GM23248 (cell line): ENCODE results near the gene POSTN.

GRCh38 chr13:35979217-35980029 lies 151.8 kb downstream of the DCLK1 start:
- RAMPAGE, long total RNA: no peak

DNA sequence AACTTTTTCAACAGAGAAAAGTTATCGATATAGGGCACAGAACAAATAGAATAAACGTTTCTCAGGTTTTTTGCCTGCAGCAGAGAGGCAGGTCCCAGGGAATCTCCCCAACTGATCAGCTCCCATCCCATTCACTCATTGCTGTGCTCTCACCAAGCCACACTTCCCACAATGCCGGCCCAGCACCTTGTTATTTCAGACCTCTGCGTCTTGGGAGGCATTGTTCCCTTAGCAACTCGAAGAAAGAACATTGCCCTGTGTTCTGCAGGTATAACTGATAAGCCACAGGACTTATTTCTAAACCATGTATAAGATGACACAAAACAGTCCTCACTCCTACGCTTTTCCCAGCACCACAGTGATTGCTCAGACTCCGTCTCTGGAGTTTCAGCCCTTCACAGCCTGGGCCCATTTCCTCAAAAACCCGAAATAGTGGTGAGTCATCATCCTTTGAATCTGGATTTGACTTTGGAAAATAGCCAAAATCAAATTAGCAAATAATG lies 100.4 kb downstream of the DCLK1 start:
- RAMPAGE, long total RNA: no peak

- RAMPAGE, long total RNA: no peak
Measured at GRCh38 chr13:36069666-36070098, 61.5 kb downstream of the DCLK1 start.

GRCh38 chr13:36298427-36299252 lies 1.0 kb upstream of the CCDC169 start:
- RAMPAGE, long total RNA: no peak

GRCh38 chr13:36343682-36344673 lies 2.2 kb downstream of the SPART start:
- RAMPAGE, long total RNA: no peak

- RAMPAGE, long total RNA: no peak
Measured at GRCh38 chr13:36543518-36544110, 111.3 kb downstream of the CCNA1 start.

DNA sequence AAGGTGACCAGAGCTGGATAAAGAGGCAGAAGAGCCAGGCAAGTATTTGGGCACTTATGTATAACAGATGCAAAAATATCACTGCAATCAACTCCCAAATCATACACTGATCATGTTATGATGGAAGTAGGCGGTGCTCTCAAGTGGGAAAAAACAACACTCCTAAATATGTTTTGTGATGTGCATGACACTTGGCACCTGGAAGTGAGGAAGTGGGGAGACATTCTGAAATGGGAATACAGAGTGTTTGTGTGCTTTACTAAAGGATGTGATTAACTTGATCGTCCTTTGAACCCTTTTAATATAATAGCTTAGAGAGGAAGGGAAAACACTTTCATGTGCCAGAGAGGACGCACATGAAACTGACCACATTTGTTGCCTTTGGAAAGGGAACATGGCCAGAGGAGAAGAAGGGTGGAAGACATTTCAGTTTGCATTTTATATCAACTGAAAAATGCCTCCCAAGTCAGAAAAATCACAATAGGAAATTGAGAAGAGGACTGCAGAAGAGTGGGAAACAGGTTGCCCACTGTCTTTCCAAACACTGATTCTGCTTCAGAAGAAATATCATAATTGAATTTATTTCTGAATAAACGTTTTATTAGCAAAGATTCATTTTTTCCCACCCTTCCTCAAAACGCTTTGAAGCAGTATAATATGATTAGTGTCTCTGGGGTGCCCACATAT lies 31.3 kb downstream of the SMAD9 start:
- RAMPAGE, long total RNA: no peak

DNA sequence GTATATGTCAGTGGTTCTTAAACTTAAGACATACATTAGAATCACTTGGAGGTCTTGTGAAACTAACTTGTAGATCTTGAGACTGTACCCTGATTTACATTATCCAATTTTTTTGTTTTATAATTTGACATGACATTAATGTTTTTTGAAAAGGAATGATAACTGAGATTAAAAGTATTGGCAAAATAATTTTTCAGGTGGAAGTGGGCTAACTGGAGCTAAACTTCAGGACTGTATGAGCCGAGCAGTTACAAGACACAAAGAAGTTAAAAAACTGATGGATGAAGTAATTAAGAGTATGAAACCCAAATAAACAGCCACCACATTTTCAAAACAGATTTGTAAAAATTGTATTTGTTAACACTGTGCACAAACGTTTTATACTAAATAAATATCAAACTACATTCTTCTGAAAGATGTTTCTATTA lies 8.4 kb downstream of the EXOSC8 start:
- RAMPAGE, long total RNA: no peak

GRCh38 chr13:37070271-37070724 lies 10.8 kb upstream of the SUPT20H start:
- RAMPAGE, long total RNA: no peak

GRCh38 chr13:37598543-37599004 lies at the start of gene POSTN:
POSTN (minus strand) TSS chr13:37598768.
- RAMPAGE, long total RNA: start-site peak on the minus strand at chr13:37598764-37598769, 961 and 1,514 reads in 2 replicates

- RAMPAGE, long total RNA: no peak
Measured at GRCh38 chr13:39036275-39036730, 1.6 kb downstream of the PROSER1 start.

GRCh38 chr13:40345820-40346325 lies 320.6 kb downstream of the FOXO1 start:
- RAMPAGE, long total RNA: no peak

DNA sequence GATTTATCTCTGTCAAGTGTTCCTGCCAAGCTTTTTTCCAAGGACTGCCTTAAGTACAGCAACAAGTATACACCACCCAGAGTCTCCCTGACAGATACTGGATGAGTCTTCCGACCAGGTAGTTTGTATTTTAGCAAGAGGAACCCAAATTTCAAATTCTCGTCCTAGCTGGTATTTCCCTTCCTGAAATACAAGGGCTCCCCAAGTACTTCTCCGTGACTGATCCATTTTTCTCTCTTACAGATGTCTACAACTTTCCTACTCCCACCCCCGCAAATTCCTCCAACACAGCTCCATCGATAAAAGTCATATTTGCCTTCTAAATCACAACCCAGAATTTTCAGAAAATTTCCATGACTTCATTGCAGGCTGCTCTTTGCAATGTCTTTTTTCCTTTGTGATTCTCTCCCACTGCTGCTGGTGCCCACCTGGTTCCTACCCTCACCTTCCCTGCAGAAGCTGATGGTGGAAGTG lies 313.3 kb downstream of the FOXO1 start:
- RAMPAGE, long total RNA: no peak

GRCh38 chr13:40377797-40378328 lies 288.6 kb downstream of the FOXO1 start:
- RAMPAGE, long total RNA: no peak

- RAMPAGE, long total RNA: no peak
Measured at GRCh38 chr13:40402237-40402775, 264.1 kb downstream of the FOXO1 start.

DNA sequence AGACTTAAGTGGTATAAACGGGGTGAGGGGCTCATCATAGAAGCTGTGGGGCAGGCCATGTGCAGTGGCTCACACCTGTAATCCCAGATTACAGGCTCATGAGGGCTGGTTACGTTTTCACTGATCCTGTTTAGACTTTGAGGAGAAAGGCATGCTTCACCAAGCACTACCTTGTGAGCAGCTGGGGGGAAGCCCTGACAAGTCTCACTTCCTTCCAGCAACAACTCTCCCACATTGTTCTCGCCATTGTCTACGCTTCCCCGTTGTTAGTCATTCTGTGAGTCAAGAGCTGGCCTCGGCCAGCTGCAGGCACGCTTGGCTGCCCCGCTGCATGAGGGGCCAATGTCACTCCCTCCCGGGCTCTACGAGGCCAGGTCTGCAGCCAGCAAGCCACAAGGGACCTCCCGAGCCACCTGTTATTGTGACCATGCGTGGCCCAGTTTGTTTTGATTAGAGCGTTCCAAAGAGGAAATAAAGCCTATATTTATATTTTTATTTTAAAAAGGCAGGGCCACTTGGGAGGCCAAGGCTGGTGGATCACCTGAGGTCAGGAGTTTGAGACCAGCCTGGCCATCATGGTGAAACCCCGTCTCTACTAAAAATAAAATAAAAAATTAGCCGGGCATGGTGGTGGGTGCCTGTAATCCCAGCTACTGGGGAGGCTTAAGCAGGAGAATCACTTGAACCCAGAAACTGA lies 220.9 kb downstream of the FOXO1 start:
- RAMPAGE, long total RNA: no peak

DNA sequence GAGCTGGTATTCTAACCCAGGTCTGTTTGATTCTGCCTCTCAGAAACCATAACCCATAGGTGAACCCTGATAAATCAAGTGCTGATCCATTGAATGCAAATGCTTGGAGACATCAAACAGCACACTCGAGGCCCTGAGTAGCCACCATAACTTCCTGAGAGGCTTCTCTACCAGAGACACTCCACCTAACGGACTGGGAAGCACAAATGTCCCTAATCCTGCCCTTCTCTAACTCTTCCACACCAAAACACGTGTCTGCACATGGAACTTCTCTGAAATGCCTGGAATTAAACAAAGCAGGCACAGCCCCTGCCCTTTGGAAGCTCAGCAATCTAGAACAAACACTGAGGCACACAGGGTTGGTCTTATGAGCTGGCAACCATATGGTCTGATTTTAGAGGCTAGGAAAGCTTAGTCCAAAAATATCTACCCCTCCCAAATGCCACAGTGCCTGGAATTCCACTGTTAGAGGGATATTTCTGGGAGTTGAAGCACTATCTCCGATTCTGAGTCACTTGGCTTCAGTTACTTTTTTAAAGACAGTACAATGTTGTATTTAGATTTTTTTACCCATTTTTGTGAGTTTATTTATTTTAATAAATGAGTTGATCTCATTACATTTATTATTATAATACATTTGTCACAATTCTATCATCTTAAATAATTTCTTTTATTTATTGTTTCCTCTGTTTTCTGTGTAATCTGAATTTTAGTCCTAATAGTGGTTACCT lies 189.8 kb downstream of the FOXO1 start:
- RAMPAGE, long total RNA: no peak

- RAMPAGE, long total RNA: no peak
Measured at GRCh38 chr13:40558629-40559222, 107.7 kb downstream of the FOXO1 start.

GRCh38 chr13:40585784-40586419 lies 80.5 kb downstream of the FOXO1 start:
- RAMPAGE, long total RNA: no peak

- RAMPAGE, long total RNA: no peak
Measured at GRCh38 chr13:40592027-40592598, 74.3 kb downstream of the FOXO1 start.